Ascending aorta (tissue), 1 donor: ENCODE results near the genes COMMD9, PRR5L and LRRC4C.

GRCh38 chr11:35276335-35276944, 137.5 kb downstream of the CD44 start:
- PRO-cap: bidirectional peak, plus-strand start at chr11:35276665, minus-strand start at chr11:35276537

DNA sequence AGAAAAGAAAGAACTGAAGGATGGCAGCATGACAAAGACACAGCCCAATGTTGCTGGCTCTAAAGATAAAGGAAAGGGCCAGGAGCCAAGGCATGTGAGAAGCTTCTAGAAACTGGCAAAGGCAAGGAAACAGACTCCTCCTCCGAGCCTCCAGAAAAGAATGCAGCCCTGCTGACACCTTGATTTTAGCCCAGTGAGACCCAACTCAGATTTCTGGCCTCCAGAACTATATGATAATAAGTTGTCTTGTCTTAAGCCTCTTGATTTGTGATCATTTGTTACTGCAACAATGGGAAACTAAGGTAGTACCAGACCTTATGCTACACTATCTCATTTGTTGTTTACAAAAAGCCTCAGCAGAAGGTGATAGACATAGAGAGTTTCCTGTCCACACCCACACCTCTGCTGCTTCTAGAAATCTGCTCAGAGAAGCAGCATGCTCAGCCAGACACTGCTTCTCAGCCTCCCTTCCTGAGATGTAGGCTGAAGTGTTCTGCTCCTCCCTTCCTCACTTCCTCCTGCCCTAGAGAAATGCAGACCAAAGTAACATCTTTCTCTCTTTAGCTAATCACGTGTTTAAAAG, 88.6 kb downstream of the SLC1A2 start:
- PRO-cap: no peak

DNA sequence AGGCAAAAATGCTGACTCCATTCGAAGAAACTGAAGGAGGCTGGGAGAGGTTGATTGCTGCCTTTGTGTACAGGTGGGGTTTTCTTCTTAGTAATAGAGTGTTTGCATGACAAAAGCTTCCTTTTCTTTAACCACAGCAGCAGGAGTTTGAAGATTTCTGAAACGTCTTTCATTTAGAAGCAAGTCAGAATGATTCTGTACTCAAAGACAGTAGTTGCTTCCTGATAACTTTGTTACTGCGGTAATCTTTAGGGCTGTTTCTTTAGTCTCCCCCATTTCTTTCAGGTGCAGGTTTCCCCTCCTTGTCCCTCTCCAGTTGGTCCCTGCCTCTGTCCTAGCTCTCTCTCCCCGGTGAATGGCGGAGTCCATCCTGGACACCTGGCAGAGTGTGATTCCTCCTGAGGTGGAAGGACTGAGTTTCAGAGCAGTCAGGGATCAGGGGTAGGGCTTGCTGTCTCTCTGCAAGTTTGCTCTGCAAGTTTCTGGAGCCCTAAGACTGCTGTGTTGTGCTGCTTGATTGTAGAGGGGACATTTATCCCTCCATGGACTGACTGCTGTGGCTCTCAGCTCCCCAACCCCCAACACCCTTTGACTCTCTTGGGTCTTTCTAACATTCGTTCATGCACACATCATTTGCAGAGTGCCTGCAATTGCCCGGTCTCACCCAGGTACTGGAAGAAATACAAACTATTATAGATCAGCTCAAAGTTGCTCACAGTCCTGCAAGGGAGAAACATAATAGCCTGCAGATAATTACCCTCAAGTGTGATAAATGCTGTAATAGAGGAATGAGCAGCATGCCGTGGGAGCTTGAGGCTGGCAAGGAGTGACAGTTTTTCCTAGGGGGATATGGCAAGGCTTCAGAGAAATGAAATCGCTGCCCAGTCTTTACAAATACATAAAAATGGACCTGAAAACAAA, 166.4 kb downstream of the LDLRAD3 start:
- PRO-cap: no peak

GRCh38 chr11:36167058-36167500, 122.1 kb downstream of the COMMD9 start:
- PRO-cap: no peak

DNA sequence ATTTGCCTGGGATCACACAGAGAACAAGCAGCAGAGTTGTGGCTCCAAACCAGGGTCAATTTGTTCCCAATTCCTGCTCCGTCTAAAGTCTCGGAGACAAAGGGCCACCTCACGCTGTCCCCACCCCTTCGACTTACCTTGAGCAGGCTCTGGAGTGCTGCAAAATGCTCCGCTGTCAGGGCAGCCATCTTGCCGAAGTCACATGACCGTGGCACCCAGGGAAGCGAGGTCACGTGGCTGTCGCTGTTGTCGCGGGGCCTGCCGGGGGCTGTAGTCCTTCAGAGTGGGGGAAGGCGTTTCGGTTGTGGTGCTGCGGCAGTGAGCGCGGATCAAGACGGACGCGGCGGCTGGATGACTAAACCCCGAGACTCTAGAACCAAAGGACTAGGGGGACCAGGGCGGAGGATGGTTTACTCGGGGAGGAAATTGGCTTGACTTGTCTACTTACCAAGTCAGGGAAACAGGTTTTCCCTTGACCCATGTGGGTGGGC, at the start of gene COMMD9:
COMMD9 (minus strand) TSS at position 200 of the 491 bp plus-strand sequence.
- PRO-cap: no peak

- PRO-cap: no peak
Measured at GRCh38 chr11:36295877-36296382, at the start of gene PRR5L. TSS of gene PRR5L (plus strand) at chr11:36296288.

DNA sequence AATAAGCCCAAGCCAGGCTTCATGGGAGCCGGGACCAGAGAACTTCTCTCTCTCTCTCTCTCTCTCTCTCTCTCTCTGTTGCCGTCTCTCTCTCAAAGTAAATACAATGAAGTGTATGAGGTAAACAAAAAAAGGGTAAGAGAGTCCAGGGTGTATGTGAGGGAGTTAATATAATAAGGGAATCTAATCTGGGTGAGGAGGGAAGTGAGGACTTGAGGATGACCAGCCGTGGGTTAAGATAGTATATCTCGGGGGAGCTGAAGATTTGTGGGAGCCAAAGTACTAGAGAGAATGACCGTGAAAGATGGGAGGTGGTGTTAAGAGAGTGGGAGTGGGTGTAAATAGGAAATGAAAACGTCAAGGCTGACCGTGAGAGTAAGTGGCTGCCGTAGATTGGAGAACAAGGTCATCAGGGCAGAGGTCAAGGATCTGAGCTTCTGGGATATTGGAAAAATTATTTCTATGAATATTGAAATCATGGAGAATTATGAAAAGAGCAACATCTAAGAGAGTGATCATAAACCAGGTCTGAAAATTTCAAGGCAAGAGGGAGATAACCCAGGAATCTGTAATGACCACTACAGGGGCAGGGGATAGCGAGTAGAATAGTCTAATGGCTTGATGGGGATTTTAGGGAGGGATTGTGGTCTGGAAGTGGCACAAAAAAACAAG, 71.7 kb downstream of the PRR5L start:
- PRO-cap: no peak

- PRO-cap: no peak
Measured at GRCh38 chr11:36431620-36432337, 78.3 kb downstream of the TRAF6 start.

- PRO-cap: no peak
Measured at GRCh38 chr11:36511893-36512624, 2.0 kb upstream of the TRAF6 start.

DNA sequence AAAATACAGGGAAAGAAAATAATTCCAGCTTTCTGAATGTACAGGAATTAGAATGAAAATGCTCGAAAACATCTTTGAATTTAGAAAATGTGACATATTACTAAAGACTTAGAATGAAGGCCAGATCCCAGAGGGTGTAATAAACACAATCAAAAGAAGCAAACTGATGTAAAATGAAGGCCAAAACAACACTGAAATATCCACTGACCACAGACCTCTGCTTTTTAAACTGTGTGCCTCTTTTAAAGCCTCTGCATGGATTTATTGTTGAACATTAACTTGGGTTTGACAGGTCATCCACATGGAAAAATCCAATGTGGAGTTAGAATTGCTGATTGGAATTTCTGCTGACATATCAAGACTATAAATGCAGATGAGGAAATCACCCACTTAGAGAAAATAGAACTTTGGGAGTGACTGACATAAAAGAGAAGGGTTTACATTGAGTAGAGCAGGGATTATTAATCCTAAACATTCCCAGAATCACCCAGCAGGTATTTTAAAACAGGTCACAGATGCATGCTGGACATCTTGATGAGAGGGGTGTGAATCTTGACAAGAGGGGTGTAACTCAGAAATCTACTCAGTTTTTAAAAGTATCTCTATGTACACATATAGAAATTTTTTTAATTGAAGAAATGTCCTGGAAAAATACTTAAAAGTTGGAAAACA, 853.9 kb upstream of the RAG2 start:
- PRO-cap: no peak

DNA sequence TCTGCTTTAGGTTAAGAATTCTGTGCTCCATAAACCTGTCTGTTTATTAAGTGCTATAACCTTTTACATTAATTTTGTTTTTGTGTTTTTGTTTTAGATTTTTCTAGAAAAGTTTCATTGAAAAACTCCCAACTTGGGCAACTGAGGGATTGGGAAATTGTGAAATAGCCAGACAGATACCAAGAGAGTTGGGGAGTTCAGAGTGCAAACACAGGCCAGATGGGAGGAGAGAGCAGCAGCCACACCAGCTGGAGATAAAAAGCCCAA, 1642.3 kb downstream of the LRRC4C start:
- PRO-cap: no peak

- PRO-cap: no peak
Measured at GRCh38 chr11:40280919-40281277, 1178.6 kb downstream of the LRRC4C start.

DNA sequence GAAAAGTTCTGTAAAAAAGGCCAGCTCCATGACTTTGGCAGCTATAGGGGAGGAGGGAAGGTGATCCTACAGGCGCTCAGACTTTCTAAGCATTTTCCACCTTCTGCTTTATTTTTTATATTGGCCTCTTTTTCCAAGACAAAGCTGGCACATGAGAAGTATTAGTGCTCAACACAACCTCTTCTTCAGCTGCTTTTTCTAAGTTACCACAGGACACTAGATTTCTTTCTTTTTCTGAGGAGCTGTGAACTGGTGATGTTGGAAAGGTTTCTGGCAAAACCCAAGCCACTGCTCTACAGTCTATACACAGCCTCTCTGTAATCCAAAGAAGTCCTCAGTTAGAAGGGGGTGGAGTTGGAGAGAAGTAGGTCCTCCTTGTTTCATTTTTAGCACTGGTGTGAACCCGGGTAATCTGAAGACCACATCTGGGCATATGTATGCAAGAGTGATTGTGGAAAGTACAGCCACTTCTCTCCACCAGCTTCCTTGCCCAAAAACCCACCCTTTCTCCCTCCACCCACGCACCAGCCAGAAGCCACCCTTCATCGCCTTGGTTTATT, 1168.2 kb downstream of the LRRC4C start:
- PRO-cap: no peak

DNA sequence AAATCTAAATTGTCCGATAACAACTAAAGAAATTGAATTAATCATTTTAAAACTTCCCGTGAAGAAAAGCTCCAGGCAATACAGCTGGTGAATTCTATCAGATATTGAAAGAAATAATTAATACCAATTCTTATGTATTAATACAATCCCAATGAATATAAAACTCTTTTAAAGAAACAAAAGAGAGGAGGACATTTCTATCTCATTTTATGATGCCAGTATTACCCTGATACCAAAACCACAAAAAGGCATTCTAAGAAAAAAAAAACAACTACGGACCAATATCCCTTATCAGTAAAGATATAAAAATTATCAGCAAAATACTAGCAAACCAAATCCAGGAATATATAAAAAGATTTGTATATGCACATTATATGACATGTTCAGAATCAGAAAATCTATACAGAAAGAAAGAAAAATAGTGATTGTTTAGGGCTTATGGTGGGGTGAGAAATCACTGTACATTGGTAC, 1006.1 kb downstream of the LRRC4C start:
- PRO-cap: no peak

GRCh38 chr11:41459440-41459886, at the start of gene LRRC4C:
TSS of gene LRRC4C (minus strand) at chr11:41459652.
- PRO-cap: no peak

- PRO-cap: no peak
Measured at GRCh38 chr11:43474576-43475631, 116.2 kb downstream of the TTC17 start.

DNA sequence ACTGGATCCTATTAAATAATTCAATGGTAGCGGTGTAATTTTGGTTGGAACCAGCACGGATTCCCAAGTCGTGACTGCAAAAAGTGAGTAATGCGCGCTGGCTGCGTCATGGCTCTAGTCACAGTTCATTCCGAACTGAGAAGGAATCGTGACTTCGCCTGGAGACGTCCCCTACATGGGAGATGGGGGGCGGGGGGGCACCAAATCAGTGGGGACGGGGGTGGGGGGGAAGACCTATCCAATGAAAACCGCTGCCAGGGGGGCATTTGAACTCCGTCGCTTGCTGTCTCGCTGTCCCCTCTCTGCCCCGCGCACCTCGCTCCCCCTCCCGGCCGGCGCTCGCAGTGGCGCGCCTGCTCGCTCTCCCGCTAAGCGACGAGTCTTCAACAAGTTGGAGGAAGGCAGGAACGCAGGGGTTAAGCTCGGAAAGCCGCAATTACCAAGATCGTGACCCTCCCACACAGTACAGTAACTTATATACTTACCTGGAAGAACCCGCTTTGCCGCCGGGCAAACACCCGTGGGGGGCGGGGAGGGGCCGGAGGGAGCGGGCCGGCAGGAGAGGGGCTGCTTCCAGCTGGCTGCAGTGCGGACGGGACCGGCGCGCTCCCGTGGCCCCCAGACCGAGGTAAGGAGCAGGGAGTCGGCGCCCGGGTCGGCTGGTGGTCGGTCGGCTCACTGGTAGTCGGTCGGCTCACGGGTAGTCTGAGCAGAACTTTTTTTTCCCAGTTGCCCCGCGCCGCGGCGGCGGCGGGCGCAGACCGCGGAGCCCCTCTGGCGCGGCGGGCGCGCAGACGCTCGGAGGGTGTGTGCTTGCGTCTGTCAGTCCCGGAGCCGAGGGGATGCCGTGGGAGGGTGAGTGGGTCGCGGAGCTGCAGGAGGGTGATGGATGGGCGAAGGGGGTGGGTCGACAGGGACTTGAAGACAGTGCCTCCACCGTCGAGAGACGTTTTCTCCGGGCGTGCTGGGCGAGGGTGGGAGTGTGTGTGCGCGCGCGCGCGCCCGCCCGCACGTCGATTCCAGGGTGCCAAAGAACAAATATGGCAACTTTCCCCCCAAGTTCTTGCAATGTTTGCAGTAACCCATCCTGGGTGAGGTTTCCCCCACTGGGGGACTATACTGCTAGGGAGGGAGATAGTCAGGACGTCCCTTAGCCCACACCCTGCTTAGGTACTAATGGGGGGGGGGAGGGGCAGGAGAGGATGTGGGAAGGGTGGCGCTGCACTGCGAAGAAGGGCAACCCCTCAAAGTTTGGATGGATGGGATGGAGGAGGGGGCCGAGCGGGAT, 101.2 kb upstream of the HSD17B12 start:
- PRO-cap: no peak

GRCh38 chr11:43834992-43835564, 45.6 kb upstream of the ALKBH3 start:
- PRO-cap: no peak

DNA sequence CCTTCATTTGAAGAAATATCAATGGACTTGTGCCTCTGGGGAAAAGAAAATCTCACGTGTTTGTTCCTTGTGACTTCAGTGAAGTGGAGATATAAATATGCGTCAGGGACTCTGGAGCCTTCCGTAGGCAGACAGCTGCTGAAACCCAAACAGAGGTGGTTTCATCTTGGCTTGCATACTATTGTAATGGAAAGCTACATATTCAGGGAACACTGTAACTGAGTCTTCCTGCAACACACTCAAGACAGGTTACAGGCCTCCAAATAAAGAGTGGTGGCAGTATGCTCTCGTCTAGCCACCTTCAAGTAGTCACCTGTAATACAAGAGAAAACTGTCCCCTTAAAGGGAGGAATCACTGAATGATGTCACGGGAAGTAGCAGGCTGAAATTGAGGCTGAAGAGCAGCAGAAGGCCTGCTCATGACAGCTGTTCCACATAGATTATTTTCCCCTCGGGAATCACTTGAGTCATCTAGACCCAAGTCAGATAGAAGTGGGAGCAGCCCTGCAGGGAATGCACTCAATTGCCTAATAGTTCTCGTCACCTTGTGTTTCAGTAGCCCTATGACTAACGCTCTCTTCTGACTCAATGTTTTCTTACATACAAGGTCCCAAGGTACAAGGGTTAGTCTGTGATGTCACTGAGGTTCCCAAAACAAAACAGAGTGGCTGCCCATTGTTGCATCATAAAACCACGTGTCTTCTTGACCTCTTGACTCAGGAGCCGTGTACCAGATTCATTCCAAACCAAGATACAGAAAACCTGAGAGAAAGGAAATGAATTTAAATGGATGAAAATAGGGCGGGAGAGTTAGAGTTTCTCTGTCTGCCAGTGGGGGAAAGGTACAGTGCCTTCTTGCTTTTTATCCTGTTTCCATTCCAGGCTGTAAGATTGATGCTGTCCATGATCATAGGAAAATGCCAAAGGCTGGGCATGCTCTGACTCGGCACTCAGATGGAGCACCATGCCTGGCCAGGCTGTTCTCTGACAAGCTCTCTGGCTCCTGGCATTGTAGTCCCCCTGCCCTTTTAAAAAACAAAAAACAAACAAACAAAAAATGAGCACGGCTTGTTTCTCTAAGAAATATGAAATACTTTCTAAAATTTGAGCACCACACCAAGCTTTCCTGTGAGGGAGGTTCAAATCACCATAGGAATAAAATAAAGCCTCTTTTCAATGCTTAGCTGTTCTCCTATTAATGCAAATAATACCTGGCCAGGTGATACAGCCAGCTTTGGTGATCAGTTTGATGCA, 21.7 kb upstream of the C11orf96 start:
- PRO-cap: bidirectional peak, plus-strand start at position 785 of the sequence, minus-strand start at position 525 of the sequence

DNA sequence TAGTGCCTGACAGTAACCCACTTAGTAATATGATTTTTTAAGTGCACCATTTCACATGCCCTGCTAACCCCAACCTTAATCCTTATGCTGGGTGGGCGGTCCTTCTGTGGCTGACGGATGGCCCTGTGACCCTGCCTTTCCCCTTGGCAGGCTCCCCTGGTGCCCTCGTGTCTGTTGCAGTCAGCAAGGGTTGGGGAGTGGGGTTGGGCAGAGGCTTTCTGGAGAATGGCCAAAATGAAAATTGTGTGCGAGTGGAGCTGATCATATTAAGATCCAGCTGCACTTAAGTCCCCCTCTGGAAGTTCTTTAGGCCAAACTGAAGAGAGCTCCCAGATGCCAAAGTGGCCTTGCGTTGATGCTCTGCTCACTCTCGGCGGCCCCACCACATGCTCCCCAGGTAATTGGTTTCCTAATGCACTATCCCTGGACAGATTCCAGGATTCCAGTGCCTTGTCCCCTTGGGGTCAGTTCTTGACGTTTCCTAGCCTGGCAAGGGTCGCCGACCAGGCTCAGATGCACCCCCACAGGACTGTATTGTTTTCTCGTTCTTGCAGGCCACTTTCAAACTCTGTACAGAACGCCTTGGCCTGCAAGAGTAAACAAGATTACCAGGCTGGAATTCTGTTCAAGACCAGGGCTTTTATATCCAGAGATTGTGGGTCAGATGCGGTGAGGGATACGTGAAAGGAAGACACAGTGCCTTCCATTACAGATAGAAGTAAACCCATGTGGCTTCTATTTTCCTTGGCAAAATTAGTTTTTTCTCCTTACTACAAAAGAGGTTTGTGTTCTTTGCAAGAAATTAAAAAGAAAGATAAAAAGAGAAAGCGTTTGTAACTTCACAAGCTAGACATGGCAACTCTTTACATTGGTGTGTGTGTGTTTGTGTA, 16.3 kb upstream of the C11orf96 start:
- PRO-cap: no peak